HTR-8/SVneo (cell line): ENCODE measurements around the genes CACNG5 and PSMD12.

DNA sequence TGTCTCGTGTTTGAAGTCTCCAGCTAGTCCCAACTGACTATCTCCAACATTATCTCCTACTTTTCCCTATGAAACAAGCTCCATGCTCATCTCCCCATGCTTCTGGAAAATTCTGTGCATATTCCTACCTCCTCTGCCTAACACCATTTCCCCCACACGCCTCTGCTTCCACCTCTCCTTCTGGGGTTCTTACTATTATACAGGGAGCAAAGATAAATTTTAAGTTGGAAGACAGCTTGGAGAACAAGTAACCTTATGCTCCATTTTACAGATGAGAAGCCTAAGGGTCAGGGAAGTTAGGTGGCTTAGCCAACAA, 27.4 kb downstream of the GNA13 start:
- RRBS, result no CpG with 5 or more reads among the region's 2 CpGs

- RRBS, result no CpG with 5 or more reads among the region's 7 CpGs
Measured at GRCh38 chr17:65485757-65486329, 75.6 kb downstream of the AXIN2 start.

GRCh38 chr17:65529615-65530885, 31.4 kb downstream of the AXIN2 start:
- RRBS, result no CpG with 5 or more reads among the region's 25 CpGs

DNA sequence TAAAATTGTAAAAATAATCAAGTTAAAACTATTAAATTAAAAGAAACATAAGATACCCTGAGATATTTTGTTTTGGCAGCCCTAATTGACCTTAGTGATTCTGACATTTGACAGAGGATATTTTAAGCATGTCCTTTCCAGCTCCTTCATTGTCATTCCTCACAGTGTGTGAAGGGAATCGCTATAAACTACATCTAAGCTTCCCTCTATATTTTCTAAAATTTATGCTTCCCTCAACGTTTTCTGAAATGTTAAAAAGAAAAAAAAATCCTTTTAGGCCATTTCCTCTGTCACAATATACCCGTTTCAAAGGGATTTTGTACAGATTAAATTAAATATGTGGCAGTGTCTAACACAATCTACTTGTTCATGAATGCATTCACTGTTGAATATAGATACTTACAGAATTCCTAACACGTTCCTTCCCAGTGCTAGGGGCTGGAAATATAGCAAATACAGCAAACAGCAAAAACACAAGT, 20.1 kb downstream of the CEP112 start:
- RRBS, result no CpG with 5 or more reads among the region's 4 CpGs

DNA sequence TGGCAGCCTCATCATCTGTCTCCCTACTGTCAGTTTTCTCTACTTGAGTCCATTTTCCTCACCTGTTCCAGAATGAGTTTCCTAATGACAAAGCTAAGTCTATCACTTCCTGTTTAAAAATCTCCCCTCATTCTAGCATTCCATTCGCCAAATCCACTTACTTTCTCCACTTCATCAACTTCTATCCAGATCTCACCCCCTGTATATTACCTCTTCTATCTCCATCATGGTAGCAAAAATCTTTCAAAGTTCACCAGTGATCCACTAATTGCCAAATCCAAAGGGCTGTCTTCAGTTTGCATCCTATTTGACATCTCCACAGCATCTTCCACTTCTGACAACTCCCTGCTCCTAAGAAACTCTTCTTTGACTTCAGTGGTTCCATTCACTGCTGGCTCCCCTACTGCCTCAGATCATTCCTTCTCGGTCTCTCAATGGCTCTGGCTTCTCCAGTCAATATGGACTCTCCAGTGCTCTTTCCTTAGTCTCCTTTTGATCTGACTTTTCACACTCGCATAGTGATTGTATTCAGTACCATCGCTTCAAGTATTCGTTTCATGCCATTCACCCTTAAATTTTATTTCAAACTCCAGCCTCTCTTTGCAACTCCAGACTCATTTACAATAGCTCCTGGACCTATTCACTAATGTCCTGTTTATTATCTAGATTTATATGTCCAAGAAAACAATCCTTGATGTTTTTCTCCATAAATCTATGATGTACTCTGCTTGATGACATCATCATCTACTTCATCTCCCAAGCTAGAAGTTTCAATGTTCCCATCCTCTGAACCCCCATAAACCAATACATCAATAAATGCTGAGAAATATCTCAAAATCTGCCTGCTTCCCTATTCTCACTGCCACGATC, 4.5 kb downstream of the CEP112 start:
- RRBS, result no CpG with 5 or more reads among the region's 6 CpGs

DNA sequence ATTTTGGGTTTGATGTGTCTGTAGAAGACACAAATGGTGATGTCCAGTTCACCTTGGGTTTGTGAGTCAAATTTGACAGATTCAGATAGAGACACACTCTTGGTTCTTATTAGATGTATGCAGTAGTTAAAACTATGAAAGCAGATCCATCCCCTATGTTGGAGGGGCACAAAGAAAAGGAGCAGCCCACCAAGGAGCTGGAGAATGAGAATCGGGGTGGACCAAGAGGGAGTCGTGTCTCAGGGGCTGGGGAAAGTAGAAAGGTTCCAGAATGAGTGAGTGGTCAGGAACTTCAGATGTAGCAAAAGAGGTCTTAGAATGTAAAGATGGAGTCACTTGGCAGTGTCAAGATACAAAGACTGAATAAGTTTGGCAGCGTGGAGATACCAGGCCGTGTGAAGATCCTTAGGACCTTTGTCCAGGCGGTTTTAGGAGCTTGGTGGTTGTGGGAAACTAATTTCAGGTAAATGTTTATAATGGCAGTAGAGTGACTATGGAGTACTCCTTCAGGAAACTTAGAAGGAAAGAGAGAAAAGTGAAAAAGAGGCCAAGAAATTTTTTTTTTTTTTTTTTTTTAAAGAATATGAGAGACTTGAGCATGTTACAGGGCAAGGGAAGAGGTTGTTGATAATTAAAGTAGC, 99.6 kb downstream of the PRKCA start:
- RRBS, result no CpG with 5 or more reads among the region's 5 CpGs

GRCh38 chr17:66466816-66467421, 164.5 kb downstream of the PRKCA start:
- RRBS, result no CpG with 5 or more reads among the region's 7 CpGs

- RRBS, result no CpG with 5 or more reads among the region's 12 CpGs
Measured at GRCh38 chr17:66775819-66776569, 58.9 kb upstream of the CACNG5 start.

- RRBS, result no CpG with 5 or more reads among the region's 26 CpGs
Measured at GRCh38 chr17:66807100-66808275, 27.4 kb upstream of the CACNG5 start.

DNA sequence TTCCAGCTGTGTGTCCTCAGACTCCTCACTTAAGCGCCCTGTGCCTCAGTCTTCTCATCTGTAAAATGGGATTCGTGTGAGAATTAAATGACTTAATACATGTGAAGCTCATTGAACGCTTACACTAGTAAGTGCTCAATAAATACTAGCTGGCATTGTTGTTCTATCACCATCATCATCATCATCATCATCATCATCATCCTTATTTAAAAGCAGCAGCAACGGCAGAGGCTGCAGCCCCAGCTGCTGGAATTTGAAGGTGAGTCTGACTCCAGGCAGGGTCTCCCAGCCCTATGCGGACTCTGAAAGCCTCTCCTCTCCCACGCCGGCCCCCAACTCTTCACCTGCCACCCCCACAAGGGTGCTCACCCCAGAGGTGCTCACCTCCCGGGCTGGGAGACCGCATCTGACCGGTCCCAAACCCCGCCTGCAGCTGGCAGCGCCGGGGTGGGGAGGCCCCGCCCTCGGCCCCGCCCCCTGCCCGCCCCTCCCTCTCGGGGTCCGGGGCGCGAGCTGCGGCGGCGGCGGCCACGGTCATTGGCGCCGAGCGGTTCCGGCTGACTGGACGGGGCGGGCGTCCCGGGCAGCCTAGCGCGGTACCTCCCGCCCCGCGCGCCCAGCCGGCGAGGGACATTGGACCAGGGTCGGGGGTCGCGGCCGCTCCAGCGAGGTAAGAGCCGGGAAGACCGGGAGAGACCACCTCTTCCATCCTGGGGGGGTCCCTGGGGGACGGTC, at the start of gene CACNG5:
Gene CACNG5 (plus strand): TSS at position 537 of the 735 bp plus-strand sequence.
- RRBS, result 34% methylated on average over 37 of the region's 50 CpGs

- RRBS, result no CpG with 5 or more reads among the region's 10 CpGs
Measured at GRCh38 chr17:67072766-67073890, 28.8 kb downstream of the CACNG1 start.

DNA sequence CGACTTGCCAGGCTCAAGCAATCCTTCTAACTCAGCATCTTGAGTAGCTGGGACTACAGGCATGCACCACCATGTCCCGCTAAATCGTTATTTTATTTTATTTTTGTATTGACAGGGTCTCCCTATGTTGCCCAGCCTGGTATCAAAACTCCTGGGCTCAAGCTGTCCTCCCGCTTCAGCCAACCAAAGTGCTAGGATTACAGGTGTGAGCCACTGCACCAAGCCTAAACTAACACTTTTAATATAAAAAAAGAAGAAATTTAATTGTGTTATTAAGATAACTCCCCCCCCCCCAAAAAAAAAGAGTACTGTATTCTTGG, 24.5 kb downstream of the HELZ start:
- RRBS, result no CpG with 5 or more reads among the region's 4 CpGs

DNA sequence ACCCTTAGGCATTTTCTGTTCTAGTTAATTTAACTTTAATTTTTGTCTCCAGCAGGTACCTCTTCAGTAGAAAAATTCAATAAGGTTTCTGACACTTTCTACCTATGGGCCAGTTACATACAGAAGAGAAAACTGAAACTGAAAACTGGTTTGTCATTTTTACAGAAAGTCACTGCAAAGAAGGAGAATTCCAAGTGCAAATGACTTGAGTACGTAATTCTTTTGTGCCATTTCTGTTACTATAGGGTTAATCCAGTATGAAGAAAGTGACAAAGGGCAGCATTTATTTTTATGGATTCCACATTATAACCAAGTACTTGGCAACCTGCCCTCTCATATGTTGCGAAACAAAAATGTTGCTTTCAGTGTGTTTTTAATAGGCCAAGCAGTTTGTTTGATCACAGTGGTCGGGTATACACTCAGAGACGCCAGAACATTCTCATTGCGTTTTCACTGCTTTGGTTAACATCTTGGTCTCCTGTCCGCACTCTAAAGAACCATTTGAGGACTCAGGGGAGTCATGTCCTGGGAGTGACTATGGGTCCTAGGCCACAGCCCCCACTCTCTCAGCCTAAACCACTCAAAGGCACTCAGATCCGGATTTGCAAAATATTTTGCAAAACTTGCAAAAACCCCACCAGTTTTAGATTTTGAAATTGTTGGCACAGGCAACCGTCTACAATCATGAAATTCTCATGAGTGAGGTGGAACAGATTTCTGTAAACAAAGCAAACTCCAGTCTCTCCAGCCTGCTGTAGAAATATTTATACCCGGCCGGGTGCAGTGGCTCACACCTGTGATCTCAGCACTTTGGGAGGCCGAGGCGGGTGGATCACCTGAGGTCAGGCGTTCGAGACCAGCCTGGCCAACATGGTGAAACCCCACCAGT, 15.4 kb upstream of the HELZ start:
- RRBS, result no CpG with 5 or more reads among the region's 14 CpGs

DNA sequence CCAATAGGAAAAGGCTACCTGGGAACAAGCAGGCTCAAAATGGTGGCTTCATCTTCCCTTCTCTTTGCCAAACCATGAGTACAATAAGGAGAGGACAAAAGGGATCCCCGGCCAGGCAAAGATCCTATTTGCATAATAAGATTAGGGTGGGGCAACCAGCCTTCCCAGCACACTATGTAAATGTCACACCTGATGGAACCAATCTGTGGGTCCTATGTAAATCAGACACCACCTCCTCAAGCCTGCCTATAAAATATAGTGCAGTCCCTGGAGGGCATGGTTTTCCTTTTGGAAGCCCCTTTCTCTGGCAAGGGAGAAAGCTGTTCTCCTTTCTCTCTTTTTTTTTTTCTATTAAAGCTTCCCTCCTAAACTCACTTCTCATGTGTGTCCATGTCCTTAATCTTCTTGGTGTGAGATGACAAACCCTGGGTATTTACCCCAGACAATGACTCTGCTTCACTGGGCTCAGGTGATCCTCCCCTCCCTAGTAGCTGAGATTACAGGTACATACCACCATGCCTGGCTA, 44.2 kb downstream of the PSMD12 start:
- RRBS, result 6% methylated on average over 1 of the region's 1 CpG

DNA sequence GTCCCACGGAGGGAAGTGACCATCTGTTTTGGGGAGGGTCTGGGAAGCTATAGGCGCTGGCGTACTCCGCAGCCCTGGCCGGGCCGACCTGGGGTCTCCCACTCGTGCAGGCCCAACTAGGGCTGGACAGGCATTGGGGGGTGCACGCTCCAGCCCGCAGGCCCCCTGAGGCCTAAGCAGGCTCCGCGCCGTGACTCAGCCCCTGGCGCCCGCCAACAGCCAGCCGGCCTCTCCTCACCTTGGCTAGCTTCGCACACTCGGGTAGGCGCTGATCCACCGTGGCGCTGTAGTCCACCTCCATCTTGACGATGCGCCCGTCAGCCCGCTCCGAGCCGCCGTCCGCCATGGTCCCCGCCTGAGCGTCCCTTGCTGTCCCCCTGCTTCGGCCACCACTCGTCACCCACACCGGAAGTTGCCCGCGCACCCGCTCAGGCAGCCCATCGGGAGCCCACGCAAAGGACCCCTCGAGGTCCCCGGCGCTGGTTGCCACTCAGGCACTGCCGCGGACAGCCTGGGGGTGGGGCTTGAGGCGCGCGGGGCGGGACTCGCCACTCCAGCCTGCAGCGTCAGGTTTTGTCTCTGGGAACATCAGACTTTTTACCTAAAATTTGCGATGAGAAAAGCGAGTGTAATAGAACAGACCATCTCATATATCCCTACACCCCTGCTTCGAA, at the start of gene PSMD12:
Gene PSMD12 (minus strand): TSS at position 404 of the 674 bp plus-strand sequence.
- RRBS, result 2% methylated on average over 8 of the region's 52 CpGs

- RRBS, result no CpG with 5 or more reads among the region's 9 CpGs
Measured at GRCh38 chr17:67422774-67423349, 45.8 kb downstream of the PITPNC1 start.

DNA sequence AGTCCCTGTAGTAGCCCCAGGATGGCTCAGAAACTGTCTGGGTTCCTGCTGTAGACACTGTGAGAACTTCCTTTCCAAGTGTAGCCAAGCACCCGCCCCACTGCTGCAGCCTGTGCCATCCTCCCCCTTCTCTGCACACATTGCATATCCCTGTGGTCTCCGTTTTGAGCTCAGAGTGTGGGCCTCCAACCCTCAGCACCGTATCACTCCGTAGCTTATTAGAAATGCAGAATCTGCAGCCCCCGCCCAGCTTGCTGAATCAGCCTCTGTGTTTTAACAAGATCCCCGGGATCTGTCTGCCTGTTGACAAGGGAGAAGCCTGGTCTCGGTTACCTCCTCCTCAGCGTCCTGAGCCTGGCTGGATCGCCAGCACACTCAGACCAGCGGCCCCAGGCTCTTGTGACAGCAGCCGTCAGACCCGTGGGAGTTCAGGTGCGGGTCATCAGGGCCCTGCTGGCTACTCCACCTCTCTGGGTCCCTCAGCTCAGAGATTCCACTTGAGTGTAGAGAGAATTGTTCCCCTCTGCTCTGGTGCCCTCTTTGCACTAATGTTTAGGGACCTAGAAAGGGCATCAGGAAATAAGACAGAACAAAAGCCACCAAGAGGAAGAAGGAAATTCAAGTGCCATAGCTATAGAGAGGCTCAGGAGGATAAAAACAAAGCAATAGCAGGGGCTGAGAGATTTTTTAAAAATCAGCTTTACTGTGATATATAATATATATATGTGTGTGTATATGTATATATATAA, 92.3 kb downstream of the PITPNC1 start:
- RRBS, result no CpG with 5 or more reads among the region's 13 CpGs

- RRBS, result no CpG with 5 or more reads among the region's 7 CpGs
Measured at GRCh38 chr17:67546237-67547058, 169.4 kb downstream of the PITPNC1 start.

GRCh38 chr17:67650737-67651338, 66.9 kb upstream of the NOL11 start:
- RRBS, result no CpG with 5 or more reads among the region's 7 CpGs

DNA sequence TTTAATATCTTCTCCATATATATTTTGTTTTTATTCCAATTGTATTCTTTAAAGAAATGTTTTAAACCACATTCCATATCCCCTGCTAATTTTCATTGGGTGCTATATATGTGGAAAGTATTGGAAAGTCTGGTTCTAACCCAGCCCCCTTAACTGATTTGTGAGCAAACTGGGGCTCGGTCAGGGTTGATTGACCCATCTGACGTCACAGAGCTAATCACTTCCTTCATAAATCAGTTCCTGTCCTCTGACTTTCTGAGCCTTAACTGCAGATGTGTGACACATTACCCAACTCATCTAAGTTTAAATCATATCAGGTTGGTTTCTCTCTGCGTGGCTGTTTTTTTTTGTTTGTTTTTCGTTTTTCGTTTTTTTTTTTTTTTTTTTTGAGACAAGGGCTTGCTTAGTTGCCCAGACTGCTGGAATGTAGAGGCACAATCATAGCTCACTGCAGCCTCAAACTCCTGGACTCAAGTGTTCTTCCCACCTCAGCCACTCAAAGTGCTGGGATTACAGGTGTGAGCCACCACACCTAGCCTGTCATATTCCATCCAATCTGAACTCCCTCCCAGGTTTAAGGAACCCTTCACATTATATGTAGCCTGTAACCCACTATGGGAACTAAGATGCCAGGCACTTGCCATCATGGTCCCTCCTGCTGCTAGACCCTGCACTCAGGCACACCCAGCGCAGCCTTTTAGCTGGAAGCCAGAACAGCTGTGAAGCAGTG, 7.1 kb upstream of the BPTF start:
- RRBS, result no CpG with 5 or more reads among the region's 6 CpGs